Neural cell (in vitro differentiated cells): ENCODE data around the gene L1TD1.

DNA sequence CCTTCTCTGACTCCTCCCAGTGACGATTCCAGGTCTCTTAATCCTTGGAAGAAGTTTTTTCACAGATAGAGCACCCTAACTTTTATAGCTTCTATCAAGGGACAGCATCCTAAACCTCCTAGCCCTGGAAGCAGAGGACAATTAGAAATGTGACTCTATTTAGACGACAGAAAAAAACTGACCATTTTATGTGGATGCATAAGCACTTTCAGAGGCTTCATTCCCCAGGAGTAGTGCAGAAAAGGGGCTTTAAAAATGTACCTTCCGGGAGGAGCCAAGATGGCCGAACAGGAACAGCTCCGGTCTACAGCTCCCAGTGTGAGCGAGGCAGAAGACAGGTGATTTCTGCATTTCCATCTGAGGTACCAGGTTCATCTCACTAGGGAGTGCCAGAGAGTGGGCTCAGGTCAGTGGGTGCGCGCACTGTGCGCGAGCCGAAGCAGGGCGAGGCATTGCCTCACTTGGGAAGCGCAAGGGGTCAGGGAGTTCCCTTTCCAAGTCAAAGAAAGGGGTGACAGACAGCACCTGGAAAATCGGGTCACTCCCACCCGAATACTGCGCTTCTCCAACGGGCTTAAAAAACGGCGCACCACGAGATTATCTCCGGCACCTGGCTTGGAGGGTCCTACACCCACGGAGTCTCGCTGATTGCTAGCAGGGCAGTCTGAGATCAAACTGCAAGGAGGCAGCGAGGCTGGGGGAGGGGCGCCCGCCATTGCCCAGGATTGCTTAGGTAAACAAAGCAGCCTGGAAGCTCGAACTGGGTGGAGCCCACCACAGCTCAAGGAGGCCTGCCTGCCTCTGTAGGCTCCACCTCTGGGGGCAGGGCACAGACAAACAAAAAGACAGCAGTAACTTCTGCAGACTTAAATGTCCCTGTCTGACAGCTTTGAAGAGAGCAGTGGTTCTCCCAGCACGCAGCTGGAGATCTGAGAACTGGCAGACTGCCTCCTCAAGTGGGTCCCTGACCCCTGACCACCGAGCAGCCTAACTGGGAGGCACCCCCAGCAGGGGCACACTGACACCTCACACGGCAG, 416.6 kb upstream of the C1orf87 start:
- RAMPAGE, long total RNA = no peak

DNA sequence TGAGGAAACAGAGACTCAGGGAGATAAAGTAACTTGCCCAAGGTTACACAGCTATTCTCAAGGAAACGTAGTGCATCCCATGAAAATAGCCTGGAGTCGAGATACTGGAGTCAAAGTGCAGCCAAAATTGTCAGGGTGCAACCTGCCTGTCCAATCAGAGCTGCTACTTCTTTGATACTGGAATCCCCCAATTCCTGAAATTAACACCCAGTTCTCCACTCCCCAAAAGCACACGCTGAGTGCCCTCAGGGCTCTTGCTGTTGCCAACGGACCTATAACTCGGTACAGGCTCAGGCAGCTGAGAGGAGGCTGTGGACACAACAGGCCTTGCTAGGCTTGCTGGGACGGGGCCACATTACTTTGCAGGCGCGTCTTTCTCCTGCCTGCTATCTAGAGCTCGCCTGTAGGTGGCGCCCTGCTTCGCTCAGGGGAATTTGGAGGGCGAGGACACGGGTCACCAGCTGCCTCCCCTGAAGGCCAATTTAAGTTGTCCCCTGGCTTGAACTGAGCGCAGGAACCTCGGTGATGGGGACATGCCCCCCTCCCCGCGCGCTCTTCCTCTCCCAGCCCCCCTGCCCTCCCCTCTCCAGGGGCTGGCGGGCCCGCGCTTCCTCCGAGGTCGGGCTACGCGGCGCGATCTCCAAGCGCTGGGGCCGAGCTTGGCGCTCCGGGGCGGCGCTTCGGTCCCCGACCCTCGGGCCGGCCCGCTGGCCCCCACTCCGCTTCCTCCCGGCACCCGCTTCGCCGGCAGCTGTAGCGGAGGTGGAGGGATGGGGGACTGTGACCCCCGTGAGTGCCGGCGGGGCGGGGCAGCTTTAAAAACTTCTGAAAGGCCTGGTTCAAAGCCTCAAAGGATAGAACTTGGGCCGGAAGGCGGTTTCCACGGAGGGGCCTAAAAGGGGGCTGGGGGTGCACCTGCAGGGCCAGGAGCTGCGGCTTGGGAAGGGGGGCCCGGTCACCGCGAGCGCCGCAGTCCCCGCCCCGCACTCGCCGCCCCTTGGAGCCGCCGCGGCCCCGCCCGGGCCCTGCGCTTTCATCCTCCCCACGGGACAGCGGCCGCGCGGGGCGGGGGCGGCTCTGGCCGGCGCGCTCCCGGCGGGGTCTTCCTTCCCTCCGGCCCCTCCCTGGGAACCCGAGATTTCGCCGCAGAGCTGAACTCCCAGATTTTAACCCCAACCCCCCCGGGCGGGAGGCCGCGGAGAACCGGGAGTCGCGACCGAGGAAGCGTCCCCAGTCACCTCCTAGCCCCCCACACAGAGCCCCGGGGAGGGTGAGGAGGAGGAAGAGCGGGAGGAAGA, 32.3 kb upstream of the NFIA start:
- RAMPAGE, long total RNA = no peak

- RAMPAGE, long total RNA = no peak
Observed at GRCh38 chr1:61052632-61053478, 29.5 kb upstream of the NFIA start.

DNA sequence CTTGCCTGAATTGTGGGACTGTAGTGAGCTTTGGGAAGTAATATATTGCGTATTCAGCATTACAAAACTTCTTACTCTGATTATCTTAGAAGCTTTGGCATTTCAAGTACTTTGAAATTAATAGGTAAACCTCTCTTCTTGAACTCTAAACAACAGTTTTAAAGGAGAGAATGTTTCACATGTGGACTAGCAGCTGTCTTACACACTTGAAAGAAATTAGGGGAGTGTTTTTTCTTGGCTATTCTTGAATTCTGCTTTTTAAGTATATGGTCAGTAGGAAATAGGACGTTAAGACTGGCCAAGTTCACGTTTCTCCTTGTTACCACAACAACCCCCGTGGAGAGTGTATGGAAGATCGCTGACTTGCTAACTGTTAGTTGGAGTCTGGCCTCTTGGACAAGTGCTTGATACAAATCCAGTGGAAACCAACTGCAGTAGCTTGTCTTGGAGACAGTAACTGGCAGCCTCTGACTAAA, 3.9 kb upstream of the NFIA start:
- RAMPAGE, long total RNA = no peak

- RAMPAGE, long total RNA = no peak
Observed at GRCh38 chr1:61081488-61081941, 846 bp upstream of the NFIA start.

DNA sequence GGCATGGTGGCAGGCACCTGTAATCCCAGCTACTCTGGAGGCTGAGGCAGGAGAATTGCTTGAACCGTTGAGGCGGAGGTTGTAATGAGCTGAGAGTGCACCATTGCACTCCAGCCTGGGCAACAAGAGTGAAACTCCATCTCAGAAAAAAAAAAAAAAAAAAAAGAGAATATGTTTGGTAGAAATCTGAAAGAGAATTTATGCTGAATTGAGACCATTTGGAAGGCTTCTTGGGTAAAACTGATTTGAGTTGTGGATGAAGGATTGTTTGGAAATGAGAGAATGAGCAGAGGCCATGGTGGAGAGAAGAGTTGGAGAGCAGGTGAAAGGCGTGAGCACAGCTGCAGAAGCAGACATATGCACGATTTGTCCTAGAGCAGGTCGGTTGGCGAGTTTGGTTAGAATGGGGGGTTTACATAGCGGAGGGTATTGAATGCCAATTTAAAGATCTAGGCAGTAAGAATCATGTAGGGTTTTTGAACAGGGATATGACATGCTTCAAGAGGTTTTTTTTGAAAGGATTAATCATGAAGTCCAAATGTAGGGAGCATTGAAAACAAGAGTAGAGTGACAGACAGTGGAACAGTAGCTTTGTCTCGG, 31.2 kb downstream of the NFIA start:
- RAMPAGE, long total RNA = no peak

- RAMPAGE, long total RNA = no peak
Observed at GRCh38 chr1:61142585-61143297, 60.4 kb downstream of the NFIA start.

DNA sequence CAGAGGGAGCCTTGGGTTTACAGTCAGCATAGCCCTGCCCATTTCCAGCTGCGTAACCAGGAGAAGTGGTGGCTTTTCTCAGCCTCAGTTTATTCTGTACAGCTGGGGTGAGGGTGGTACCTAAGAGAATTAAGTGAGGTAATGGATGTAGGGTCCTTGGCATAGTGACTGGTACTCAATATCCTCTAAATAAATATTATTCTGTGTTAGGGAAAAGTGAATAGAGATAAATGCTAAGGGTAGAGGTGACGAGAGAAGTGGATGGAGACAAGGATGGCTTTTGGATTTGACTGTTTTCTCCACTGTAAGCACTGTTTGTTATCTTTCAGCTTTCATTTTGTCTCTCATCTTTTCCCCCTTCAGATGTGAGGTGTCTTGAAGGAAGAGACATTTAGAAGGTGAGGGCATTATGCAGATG, 91.4 kb downstream of the NFIA start:
- RAMPAGE, long total RNA = no peak

DNA sequence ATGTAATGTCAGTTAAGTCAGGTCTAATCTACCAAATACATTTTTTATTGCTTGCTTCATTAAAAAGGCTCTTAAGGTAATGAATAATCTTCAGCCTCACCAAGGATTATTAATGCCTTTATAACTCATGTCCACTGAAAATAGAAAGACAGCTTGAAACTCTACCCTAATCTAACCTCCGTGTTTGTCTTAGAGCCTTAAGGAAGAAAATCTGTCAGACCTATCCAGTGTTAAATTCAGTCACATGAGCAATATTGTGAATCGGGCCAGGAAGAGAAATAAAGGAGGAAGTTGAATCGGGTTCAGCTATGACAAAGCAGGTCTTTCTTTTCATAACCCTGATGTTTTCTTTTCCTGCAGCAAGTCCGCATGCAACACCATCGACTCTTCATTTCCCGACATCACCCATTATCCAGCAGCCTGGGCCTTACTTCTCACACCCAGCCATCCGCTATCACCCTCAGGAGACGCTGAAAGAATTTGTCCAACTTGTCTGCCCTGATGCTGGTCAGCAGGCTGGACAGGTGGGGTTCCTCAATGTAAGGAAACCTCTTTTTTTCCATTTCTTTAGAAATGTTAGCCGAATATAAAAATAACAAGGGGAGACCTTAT, 321.1 kb downstream of the TM2D1 start:
- RAMPAGE, long total RNA = no peak

GRCh38 chr1:61591642-61592295, 133.2 kb downstream of the TM2D1 start:
- RAMPAGE, long total RNA = no peak

GRCh38 chr1:61604761-61604960, 120.3 kb downstream of the TM2D1 start:
- RAMPAGE, long total RNA = no peak

DNA sequence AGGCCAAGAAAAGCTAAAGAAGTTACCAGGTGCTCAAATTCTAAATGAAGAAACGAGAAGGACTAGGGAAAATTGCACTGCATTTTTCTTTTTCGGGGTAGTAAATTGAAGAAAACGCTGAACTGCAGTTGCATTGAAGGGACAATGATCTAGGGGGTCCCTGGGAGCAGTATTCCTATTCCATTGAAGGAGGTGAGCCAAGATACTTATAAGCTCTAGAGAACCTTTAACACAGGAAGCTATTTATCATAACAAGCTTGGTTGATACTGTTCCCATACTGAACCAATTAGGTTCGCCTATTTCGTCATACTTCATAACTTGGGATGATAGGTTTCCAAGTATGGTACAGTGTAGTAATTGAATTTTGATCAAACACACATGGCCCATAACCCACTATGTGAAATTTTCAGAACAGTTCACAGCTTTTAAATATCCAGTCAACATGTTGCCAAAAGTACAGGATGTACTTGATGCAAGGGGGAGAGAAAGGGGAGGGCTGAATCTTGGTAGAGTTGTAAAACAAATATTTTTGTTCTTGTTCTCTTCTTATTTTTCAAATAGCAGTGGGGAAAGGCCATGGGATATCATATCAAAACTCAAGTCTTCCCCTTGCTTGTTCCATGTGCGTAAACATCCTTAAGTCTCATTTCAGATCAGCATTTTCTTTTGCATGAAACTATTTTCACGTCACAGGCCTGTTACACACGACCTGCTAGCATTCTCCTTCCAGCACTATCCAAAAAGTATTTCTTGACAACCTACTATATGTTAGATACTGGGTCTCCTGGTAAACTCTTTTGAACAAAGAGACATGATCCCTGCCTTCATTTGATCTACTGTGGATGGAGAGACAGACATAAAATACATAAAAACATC, 86.6 kb downstream of the TM2D1 start:
- RAMPAGE, long total RNA = no peak

DNA sequence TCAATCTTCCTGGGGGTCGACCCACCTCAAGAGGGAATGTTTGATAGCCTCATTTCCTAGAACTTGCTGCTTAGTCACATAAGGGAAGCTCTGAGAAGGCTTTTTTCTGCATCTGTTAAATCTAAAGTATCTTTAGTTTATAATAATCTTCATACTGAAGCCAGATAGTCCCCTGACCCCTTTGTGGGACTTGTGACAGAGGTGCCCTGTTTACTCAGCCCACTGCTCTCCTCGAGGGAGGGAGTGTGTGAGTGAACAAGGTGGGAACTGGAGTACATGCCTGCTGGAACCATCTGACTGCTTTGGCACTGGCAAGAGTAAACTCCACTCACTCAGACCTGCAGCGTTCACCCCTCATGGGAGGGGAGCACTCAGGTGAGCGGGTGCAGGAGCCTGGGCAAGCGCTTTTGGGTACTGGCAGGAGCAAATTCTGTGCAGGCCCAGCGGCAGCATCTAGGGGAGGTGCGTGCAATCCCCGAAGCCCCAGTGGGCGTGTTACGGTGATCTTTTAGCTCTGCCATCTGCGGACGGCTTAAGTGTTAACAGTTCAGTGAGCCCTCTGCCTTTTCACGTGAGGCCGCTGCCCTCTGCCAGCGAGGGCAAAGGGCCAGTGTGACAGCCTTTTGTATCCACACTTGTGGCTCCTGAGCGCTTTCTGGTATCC, 127.3 kb downstream of the PATJ start:
- RAMPAGE, long total RNA = no peak

GRCh38 chr1:62194189-62194943, at the start of gene L1TD1:
L1TD1 (plus strand) TSS chr1:62194849.
- RAMPAGE, long total RNA = no peak

DNA sequence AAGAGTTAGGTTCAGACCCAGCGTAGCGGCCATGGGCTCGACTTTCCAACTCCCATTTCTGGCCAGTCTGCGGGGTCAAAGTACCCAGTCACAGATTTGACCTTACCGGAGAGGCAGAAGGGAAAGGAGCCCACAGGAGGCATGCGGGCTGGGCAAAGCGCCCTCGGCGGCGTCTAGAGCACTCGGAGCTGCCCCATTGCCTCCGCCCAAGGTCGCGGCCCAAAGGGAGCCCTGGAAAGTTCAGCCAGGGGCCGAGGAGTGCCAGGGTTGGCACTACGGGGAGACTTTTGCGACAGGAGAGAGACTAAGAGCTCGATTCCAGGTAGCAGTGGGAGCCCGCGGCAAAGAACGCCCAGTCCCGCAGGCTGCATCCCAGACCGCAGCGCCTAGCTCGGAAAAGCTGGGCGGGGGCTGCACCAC, 902 bp downstream of the KANK4 start:
- RAMPAGE, long total RNA = no peak

DNA sequence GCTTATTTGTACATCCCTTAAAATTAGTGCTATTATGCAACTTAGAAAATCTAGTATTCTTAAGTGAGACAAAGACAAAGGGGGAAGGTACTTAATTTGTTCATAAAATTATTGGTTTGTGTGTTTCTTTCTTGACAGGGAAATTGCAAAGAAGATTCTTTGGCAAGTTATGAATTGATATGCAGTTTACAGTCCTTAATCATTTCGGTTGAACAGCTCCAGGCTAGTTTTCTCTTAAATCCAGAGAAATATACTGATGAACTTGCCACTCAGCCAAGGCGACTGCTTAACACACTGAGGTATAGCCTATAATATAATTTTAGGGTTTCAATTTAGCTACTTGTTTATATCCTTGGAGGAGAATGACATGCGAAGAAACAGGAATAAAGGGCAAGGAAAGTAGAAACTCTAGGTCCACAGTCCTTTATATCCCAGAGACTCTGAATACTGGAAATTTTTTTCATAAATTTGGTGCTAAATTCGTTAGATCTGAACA, 6.2 kb downstream of the USP1 start:
- RAMPAGE, long total RNA = no peak

- RAMPAGE, long total RNA = no peak
Observed at GRCh38 chr1:62585495-62586137, 11.7 kb upstream of the ANGPTL3 start.

- RAMPAGE, long total RNA = no peak
Observed at GRCh38 chr1:62613049-62613607, 15.8 kb downstream of the ANGPTL3 start.

DNA sequence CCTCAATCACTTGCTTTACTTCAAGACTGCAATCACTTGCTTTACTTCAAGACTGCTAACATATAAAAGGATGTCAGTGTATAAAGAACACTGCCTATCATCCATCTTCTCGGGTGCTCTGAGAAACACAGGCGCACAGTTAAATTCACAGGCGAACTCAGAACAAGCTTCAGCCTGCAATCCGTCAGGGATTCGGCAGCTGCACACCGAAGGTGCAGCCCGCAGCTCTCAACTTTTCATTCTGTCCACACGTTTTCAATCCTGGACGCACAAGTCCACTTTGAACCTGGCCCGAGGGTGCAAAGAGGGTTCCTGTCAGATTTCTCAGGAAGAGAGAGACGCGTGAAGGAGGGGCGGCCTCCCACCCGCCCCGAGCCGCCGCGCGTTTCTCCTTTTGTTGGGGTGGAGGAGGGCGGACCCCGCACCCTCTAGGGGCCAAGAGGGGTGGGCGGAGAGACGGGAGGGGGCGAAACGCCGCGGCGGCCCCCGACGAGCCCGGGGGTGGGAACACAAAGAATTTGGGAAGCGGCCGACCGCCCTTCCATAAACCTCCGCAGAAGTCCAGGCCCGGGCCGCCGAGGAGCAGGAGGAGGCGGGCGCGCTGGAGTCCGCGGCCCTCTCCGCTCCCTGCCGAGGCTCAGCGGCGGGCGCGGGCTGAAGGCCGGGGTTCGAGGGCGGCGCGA, 674 bp downstream of the DOCK7 start:
- RAMPAGE, long total RNA = no peak

GRCh38 chr1:62690330-62690780, 2.2 kb upstream of the DOCK7 start:
- RAMPAGE, long total RNA = no peak